AG09319 (cell line): ENCODE measurements around a stretch of chr3.

GRCh38 chr3:194072214-194072626, 63.7 kb upstream of the HES1 start:
- RRBS: no CpG with 5 or more reads among the region's 7 CpGs

GRCh38 chr3:194166724-194167299, 30.9 kb downstream of the HES1 start:
- RRBS: no CpG with 5 or more reads among the region's 13 CpGs

GRCh38 chr3:194250161-194250784, 100.9 kb downstream of the CPN2 start:
- RRBS: no CpG with 5 or more reads among the region's 9 CpGs

- RRBS: 46% methylated on average over 1 of the region's 39 CpGs
These were observed 85.7 kb downstream of the CPN2 start for GRCh38 chr3:194265143-194266212.

GRCh38 chr3:194274277-194274930, 76.7 kb downstream of the CPN2 start:
- RRBS: no CpG with 5 or more reads among the region's 4 CpGs

DNA sequence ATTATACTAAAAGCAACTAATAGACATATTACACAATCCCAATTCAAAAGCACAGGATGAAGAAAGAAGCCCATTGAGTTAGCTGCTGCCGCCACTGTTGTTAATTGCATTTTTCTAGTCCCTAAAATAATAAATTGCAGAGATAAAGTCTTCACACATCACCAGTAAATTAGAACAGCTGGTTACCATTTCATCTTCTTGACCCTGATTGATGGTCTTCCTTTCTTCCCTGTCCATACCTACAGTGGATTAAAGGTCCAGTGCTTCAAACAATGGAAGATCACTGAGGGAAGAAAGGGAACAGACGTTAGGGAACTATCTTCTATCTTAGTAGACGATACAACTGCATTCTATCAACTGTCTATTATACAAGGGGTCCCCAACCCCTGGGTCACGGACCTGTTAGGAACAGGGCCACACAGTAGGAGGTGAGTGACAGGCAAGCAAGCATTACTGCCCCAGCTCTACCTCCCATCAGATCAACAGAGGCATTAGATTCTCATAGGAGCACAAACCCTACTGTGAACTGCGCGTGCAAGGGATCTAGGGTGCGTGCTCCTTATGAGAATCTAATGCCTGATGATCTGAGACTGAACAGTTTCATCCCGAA, 24.7 kb downstream of the ATP13A3 start:
- RRBS: no CpG with 5 or more reads among the region's 8 CpGs

- RRBS: no CpG with 5 or more reads among the region's 7 CpGs
These were observed 12.0 kb downstream of the ATP13A3 start for GRCh38 chr3:194474775-194475265.

- RRBS: no CpG with 5 or more reads among the region's 7 CpGs
These were observed 194.3 kb downstream of the FAM43A start for GRCh38 chr3:194879925-194880451.

GRCh38 chr3:195081366-195081897, 189.5 kb downstream of the XXYLT1 start:
- RRBS: no CpG with 5 or more reads among the region's 7 CpGs

- RRBS: 51% methylated on average over 4 of the region's 21 CpGs
These were observed 120.6 kb downstream of the XXYLT1 start for GRCh38 chr3:195150060-195150983.

DNA sequence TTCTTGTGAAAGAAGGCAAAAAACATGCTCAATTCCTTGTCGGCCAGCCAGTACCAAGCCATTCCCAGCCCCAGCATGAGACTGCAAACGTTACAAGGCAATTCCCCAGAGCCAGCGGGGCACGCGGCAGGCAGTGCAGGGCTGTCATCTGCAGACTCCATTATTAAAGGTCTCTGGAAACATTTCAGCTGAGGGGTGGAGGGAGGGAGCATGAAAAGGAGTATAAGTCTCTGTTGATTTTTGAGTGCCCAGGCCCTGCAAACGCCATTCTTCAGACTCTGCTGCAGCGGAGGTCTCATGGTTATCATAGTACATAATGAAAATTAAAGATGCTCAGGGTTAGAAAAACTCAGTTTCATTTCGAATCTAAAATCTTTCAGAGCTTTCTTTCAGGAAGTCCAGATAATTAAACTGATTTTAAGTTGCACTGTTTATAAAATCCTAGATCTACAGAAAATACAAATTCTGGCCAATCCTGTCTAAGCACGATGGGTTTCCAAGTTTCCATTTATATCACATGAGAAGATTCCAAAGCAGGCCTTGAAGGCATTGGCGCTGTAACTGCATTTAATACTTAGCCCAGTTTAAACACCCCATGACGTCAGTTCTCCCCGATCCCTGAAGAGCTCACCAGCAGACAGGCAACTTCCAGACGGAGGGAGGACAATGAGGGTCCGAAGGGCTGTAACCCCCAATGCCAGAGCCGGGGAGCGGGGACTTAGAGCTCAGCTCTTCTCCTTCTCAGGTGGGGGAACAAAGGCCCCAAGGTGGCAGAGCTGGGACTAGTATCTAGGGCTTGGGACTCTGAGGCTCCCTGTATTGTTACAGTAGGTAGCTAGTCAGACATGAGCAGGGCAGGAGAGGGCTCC, 117.5 kb downstream of the XXYLT1 start:
- RRBS: no CpG with 5 or more reads among the region's 16 CpGs

DNA sequence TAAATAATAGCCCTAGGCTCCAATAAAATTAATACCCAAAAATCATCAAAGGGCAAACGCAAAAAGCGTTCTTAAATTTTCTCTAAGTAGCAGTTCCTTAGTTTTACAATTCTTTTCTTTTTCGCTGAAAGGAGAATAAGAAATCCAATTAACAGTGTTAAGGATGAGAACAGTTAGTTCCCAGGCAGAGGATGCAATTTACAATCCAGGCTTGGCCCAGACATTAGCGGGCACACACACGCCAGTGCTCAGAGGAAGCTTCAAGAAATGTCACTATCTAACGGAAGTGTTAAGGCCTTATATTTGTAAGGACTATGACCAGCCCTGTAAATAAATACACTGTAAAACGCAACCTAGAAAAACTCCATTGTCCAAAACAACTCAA, 1.4 kb downstream of the ACAP2 start:
- RRBS: no CpG with 5 or more reads among the region's 7 CpGs

- RRBS: under 1% methylated on average over 7 of the region's 67 CpGs
These were observed 755 bp downstream of the ACAP2 start for GRCh38 chr3:195441817-195442712.

GRCh38 chr3:195563652-195563851, 20.2 kb downstream of the APOD start:
- RRBS: no CpG with 5 or more reads among the region's 2 CpGs

- RRBS: no CpG with 5 or more reads among the region's 9 CpGs
These were observed 14.9 kb downstream of the APOD start for GRCh38 chr3:195568766-195569221.

- RRBS: no CpG with 5 or more reads among the region's 12 CpGs
These were observed 46.6 kb upstream of the APOD start for GRCh38 chr3:195630293-195630719.

DNA sequence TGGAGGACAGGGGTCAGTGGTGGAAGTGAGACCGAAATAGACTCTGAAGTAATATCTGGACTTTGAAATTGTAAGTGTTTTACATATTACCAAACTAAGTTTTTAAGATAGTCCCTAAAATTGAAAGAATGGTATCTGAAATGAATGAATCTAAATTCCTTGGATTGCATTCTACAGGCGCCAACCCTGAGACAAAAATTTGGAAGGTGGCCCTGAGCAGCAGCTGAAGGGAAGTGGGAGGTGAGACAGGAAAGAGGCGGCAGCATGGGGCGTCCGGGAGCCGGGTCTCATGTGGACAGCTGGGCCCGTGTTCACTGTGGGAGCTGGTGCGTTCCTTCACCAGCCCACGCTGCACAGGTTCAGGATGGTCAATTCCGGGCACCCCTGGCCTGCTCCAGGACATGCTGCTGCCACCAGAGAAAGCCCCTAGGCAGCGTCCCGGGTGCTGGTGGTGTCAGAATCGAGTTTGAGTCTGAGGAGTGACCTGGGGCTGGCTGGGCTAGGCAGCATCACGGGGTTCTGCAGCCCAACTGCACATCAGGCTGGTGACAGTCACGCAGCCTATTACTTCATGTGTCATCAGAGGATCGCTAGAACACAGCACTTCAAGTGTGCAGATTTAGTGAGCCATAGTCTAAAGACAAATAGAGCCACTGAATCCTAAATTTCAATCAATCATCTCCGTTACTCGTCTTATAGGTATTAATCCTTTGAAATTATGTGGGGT, 31.2 kb upstream of the MUC20 start:
- RRBS: 91% methylated on average over 1 of the region's 18 CpGs

GRCh38 chr3:195722053-195723049, 1.6 kb downstream of the MUC20 start:
- RRBS: no CpG with 5 or more reads among the region's 24 CpGs

DNA sequence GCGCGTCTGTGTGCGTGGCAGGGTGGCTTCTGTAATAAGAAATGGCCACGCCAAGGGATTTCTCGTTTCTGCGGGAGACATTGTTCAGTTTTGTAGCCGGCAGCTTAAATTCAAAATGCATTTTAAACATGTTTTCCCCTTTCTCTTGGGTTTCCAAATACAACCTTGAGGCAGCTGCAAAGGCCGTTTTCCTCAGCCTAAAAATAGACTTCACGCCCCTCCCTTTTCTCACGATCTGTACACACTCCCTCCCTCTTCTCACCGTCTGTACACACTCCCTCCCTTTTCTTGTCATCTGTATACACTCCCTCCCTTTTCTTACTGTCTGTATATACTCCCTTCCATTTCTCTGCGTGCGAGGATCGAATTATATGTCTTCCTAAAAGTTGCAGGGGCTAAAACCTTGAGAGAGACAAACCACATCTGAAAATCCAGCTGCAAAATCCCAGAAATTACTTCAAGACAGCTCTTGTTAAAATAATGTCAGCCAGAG, 9.0 kb downstream of the MUC4 start:
- RRBS: no CpG with 5 or more reads among the region's 14 CpGs

DNA sequence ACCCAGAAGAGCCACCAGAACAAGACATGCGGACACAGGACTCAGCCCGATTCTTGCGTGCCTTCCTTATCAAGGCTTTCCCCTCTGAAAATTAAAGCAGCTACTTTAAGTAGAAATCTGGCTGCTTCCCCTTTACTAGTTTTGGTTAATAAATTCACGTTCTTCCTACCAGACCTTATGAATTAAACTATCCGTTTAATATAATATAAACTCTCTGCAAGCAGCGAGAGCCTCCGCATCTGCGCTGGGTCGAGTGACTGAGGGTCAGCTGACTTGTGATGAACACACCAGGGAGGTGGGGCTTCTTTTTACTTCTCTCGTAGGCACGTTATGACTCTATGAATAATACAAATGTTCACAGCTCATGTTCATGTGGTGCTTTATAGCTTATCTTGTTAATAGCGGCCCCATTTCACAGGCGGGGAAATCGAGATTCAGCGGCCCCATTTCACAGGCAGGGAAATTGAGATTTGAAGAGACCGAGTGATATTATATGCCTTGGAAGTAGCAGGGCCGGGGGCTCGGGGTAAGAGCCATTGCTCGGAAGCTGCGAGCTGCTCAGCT, 8.4 kb downstream of the MUC4 start:
- RRBS: no CpG with 5 or more reads among the region's 20 CpGs